Colon Carcinoma Metastatic in the Brain (tissue), 2 donors: ENCODE measurements around the genes HMX1, USP17L24 and USP17L25.

GRCh38 chr4:8191074-8191924, 7.8 kb upstream of the SH3TC1 start:
- PRO-cap, 2 experiments: no peak in any of the 2 experiments

GRCh38 chr4:8229358-8229659, 30.2 kb downstream of the SH3TC1 start:
- PRO-cap, 2 experiments: no peak in any of the 2 experiments

GRCh38 chr4:8255893-8256259, 13.7 kb upstream of the HTRA3 start:
- PRO-cap, 2 experiments: no peak in any of the 2 experiments

- PRO-cap, 2 experiments: no peak in any of the 2 experiments
These were observed 16.9 kb downstream of the HTRA3 start for GRCh38 chr4:8286502-8286899.

DNA sequence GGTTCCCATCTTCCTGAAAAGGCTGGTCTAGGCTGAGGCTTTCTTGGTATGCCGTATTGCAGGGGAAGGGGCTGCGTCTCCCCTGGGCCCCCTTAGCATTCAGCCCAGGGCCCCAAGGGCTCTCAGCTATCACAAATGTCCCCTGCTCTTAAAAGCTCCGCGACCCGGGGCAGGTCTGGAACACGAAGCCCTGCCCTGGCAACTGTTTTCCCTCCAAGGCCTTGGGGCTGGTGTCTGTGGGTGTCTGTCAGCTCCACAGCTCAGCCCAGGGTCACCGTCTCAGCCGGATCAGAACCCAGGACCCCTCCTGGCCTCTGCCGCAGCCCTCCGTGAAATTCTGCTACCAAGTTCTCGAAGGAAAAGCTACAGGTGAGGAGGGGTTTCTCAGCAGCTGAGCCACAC, 61.3 kb downstream of the ACOX3 start:
- PRO-cap, 2 experiments: no peak in any of the 2 experiments

DNA sequence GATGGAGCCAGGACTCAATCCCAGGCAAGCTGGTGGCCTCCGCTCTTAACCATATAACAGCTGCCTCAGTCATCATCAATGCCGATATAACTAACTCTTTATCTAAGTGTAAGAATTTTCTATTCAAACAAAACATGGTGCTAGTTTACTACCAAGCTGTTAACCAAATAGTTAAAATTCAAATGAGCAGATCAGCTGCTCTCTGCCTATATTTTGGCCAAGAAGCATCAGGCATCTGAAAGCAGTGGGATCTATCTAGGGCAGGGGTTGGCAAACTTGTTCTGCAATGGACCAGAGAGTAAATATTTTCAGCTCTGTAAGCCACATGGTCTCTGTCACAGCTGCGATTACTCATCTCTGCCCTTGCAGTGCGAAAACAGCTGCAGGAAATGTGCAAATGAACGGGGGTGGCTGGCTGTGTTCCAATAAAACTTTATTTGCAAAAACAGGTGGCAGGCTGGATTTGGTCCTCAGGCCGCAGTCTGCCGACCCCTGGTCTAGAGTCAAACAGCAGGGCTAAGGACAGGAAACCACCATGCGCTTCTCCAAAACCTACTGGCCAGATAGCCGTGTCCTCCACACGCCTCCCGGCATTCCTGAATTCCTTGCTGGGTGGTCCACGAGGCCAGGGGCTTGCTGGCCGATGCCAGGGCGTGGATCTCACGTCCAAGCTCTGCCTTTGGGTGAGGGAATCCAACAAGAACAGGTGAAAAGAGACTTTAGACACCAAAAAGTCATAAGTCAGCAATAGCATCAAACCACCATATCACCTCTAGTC, 48.6 kb downstream of the ACOX3 start:
- PRO-cap, 2 experiments: no peak in any of the 2 experiments

DNA sequence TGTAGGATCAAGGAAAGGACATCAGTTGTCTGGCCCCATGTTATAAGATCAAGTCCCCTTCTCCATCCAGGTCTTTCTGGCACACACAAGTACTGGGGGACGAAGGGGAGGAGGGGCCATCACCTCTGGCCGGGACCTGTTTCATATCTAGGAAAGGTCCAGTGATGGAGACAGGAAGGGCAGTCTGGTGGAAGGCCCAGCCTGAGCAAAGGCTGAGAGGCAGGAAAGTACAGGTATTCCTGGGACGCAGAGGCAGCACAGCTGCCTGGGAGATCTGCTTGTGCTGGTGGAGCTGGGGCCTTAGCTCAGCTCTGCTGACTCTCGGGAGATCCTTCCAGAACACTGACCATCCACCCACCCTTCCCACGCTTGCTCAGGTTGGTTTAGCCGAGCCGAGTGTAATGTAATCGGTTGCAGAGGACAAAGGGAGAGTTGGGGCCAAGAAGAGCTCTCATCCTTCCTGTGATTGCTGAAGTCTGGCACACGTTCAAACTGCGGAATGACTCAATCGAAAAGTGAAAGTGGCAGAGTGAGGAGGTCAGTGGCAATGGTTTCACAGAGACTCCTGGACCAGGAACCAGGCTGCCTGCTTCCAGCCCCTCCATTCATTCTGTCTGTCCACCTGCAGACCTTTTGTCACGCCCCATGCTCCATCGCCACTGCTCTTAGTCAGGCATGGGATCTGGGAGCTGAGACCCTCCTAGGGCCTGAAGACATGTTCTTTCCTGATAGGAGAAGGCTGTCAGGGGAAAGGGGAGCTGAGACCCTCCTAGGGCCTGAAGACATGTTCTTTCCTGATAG, 43.1 kb upstream of the GPR78 start:
- PRO-cap, 2 experiments: no peak in any of the 2 experiments

DNA sequence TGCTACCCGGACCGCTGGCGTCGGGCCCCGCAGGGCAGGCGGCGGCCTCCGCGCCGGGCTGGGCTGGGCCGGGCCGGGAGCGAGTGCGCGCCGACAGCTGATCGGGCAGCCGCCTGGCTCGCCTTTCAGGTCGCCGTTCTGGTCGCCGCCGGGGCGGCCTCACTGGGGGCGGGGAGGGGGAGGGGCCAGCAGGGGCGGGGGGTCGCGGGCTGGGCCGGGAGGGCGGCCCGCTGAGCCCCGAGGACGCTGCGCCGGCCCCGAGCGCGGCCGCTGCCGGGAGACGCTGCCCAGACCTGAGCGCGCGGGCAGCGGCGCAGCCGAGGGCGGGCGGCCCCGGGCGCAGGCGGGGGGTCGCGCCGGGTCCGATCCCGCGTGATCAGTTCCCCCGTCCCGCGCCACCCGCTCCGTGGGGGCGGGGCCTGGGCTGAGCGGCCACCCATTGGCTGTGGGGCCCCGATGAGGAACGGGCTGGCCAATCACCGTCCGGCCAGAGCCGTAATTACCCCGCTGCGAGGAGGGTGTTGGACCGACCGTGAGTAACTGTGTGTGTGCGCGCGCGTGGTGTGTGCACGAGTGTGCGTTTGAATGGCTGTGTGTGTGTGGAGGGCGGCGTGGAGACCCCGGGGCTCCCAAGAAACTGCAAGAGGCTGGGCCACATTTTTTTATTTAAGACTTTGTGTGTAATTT, at the start of gene HMX1:
Gene HMX1 (minus strand): TSS at position 127 of the 687 bp plus-strand sequence.
- PRO-cap, 2 experiments: no peak in any of the 2 experiments

- PRO-cap, 2 experiments: no peak in any of the 2 experiments
These were observed 31.6 kb upstream of the HMX1 start for GRCh38 chr4:8903250-8903671.

DNA sequence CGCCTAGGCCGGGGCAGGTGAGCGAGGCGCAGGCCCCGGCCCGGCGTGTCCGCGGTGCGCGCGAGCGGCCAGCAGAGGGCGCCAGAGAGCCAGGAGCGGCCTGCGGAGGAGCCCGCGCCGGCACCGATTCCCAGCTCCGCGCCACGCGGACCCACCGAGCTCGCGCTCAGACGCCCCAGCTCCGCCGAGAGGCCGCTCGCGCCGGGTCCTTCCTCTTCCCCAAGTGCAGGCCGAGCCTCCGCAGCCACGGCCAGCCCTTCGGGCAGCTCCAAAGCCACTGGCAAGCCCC, 128.9 kb upstream of the HMX1 start:
- PRO-cap, 2 experiments: no peak in any of the 2 experiments

GRCh38 chr4:9072654-9073217, 97.5 kb upstream of the FAM90A26 start:
- PRO-cap, 2 experiments: no peak in any of the 2 experiments

- PRO-cap, 2 experiments: no peak in any of the 2 experiments
These were observed 67.8 kb upstream of the FAM90A26 start for GRCh38 chr4:9102424-9102887.

GRCh38 chr4:9152986-9153143, 17.3 kb upstream of the FAM90A26 start:
- PRO-cap, 2 experiments: peak in 2 of 2 experiments; most common minus-strand start chr4:9153055 (in 2)

DNA sequence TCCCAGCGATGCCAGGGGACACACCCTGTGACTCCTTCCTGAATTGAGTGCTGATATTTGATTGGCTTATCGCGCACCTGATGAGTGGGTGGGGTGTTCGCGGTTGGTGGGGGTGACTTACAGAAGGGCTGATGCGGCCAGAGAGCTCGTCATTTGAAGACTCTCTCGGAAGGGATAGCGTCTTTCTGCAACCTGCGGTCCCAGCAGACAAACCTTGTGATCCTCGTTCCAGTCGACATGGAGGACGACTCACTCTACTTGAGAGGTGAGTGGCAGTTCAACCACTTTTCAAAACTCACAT, at the start of gene USP17L24:
Gene USP17L24 (plus strand): TSS at position 238 of the 301 bp plus-strand sequence.
- PRO-cap, 2 experiments: no peak in any of the 2 experiments

GRCh38 chr4:9329660-9330176, at the start of gene USP17L25:
Gene USP17L25 (plus strand): TSS chr4:9329911.
- PRO-cap, 2 experiments: no peak in any of the 2 experiments

DNA sequence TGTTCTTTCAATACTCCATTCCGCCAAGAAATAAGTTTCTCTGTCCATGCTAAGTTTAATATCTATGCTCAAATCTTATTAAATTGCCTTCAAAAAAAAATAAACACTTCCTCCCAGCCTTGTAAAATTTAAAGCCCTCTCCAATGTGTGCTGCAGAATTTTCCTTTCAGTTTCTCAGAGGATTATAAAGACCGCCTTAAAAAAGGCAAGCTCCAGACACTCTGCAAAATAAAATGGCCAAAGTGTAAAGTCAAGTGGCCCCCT, 157.8 kb downstream of the DEFB131A start:
- PRO-cap, 2 experiments: no peak in any of the 2 experiments

DNA sequence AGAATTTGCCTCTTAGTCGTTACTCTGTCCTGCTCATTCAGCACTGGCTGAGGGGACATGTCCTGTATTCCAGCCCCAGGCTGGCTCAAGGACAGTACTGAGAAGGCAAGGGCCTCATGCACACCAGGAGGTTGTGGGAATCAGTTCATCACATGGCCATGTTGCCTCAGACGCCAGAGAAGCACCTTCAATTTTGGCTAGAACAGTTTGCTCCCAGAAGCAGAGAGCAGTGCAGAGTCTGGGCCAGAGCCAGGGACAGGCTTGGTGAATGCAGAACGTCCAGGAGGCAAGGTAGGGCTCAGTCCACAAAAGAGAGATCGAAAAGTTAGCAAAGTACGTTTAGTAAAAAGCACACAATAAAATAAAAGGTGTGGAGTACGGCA, 1.1 kb upstream of the SLC2A9 start:
- PRO-cap, 2 experiments: no peak in any of the 2 experiments

DNA sequence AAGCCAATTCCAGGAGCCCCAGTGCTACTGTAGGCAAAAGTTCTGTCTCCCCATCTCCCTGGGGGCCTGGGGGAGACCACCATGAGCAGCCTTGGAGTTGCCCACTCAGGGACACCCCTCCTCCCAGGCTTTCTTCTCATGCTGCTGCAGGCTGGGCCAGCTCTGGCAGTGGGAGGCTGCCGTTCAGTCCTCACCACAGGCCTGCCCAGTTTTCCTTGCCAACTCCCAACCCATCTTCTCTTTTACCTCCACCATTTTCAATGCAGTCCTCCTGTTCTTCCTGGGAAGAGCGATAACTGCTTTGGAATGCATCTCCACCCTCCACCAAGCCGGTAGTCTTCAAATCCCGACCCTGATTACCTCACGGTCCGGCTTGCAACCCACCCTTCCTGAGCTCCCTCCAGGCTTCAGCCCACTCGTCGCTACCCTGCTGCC, 9.5 kb downstream of the WDR1 start:
- PRO-cap, 2 experiments: no peak in any of the 2 experiments

DNA sequence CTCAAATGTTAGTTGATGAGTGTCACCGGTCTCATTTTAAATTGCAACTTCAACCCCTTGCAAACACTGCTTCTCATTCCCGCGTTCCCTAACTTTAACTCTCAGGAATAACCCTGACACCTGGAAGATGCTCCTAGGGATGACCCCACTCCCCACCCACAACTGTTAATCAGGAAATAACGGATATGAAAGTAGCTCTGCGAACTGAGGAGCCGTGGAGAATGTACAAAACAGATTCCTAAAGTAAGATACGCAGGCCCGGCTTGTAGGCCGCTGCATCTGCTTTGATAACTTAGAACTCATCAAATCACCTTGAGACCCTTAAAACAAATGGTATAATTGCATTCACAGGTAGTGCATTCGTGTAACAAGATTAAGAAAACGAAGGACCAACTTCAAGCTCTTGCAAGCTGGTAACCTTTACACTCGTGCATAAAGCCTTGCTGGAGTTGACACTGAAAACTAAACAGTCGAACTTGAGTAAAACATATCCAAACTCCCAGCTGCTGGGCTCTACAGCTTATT, 2.4 kb upstream of the WDR1 start:
- PRO-cap, 2 experiments: no peak in any of the 2 experiments

- PRO-cap, 2 experiments: no peak in any of the 2 experiments
These were observed 40.9 kb upstream of the WDR1 start for GRCh38 chr4:10157577-10157855.